Mammary epithelial cell (primary cell): ENCODE measurements around a stretch of chr1.

DNA sequence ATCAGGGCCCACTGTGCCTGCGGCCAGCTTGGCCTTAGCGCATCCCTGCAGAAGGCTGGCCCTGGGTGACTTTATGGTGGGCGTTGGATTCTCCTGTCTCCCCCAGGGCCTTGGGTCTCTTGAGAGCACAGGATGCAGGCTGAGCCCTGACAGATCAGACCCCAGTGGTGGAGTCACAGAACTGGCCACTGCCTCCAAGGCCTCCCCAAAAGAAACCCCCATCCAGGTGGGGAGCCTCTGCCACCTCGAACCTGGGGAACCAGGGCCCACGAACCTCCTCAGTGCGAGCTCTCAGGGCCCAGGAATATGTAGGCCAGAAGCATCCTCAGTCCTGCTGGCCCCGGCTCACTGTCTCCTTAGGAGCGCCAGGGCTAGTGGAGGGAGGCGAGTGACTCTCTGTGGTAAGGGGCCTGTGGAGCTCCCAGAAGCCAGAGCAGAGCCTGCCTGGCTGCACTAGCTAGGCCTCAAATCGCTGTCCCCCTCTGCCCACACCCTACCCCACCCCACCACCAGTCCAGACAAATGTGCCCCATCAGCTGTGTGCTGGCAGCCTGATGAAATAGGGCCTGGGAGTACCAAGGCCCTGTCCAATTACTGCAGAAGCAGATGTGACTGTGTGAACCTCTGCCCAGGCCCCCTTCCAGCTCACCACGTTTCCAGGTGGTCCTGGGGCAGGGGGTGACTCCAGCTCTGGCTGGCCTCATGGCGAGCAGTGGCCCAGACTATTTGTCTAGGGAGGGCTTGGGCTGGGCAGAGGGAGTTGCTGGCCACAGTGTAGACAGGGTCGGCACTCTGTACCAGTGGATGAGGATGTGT, 103.5 kb upstream of the ACTL8 start:
- CAGE, long polyA plus RNA, result no peak
- RRBS, result no CpG with 5 or more reads among the region's 13 CpGs

- CAGE, long polyA plus RNA, result no peak
- RRBS, result no CpG with 5 or more reads among the region's 5 CpGs
Observed at GRCh38 chr1:17654326-17655074, 100.6 kb upstream of the ACTL8 start.

GRCh38 chr1:17708552-17708776, 46.7 kb upstream of the ACTL8 start:
- CAGE, long polyA plus RNA, result no peak

GRCh38 chr1:17875703-17876418, 120.7 kb downstream of the ACTL8 start:
- CAGE, long polyA plus RNA, result no peak
- RRBS, result 17% methylated on average over 1 of the region's 6 CpGs

DNA sequence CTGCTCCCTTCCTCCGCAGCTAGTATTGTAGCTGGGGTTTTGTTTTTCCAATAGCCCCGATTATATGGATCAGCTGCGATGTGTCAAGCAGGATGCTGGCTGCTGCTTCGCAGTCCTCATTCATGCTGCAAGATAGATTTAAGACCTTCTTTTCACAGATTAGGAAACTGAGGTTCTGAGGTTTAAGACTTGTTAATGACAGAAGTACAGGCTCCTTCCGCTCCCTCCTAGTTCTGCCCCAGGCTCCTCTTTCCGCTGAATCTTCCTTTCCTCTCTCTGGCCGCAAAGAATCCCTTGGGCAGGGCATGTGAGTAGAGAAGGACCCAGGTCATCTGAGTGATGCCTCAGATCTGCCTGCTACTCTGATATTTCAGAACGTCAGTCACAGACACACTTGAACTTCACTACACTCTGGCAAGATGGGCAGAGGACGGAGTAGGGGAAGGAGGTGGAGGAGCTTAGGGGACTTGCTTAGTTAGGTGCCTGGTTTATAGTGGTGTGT, 4.0 kb downstream of the IGSF21 start:
- CAGE, long polyA plus RNA, result no peak
- RRBS, result no CpG with 5 or more reads among the region's 9 CpGs

DNA sequence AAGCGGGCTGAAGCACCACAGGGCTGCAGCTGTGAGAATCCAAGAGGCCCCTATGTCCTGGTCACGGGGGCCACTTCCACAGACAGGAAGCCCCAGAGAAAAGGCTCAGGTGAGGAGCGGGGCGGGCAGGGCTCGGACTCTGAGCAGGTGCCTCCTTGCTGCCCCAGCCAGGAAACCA, 399 bp downstream of the KLHDC7A start:
- CAGE, long polyA plus RNA, result no peak
- RRBS, result no CpG with 5 or more reads among the region's 5 CpGs

- CAGE, long polyA plus RNA, result no peak
- RRBS, result no CpG with 5 or more reads among the region's 21 CpGs
Observed at GRCh38 chr1:18907819-18908688, 5.7 kb upstream of the ALDH4A1 start.

DNA sequence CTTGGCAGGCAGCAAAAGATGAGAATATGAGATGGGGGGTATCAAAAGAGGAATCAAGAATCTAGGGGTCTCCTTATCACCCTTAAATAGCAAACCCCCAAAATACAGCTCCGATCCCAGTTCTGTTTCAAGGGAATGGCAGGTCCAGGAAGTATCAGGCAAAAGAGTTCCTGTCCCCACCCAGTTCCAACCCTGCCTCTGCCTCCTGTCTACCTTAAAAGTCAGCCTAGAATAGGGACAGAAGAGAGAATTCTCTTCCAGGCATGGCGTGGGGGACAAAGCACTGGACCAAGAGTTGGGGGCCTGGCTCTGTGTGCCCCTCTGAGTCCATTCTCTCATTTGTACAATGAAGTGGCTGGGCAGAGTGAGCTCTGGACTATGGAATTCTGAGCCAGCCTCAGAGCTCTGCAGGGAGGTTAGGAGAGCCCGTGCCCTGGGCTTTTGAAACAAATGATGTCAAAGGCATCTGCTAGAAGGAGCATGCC, 12.5 kb upstream of the ALDH4A1 start:
- CAGE, long polyA plus RNA, result no peak
- RRBS, result no CpG with 5 or more reads among the region's 3 CpGs

DNA sequence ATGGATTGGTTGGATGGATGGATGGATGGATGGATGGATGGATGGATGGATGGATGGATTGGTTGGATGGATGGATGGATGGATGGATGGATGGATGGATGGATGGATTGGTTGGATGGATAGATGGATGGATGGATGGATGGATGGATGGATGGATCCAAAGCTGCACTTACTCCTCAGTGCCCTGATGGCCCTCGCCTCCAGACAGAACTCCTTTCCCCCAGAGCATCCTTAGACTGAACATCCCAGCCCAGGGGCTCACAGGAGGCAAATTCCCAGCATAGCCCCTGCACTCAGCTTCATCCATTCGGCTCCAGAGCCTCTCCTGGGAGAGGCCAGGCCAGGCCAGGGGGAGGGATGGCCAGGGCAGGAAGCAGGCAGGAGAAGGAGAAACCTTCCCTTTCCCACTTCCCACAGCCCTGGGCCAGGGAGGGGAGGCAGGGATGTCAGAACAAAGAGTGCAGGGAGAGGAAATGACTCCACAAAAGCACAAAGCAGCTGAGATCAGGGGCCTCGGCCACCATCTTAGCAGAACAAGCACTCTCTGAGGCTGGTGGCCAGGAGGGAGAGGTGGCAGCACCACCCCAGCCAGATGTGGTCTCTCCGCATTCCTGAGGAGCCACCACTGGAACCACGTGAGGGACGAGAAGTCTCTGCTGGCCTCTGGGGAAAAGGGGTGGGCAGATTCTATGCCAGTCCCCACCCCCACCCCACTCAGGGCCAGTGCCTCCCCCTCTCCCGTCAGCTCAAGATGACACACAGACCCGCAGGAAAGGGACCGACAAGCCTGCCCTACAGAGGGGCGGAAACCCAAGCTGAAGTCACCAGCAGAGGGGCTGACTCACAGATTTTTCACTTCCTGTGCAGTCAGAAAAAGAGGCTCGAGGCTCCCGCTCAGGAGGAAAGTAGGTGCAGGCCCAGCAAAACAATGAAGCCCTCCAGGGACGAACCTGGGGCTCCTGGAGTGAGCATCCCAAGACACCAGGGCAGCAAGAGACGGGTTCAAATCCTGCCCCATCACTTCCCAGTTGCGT, 24.0 kb upstream of the ALDH4A1 start:
- CAGE, long polyA plus RNA, result no peak
- RRBS, result no CpG with 5 or more reads among the region's 15 CpGs

- CAGE, long polyA plus RNA, result no peak
- RRBS, result no CpG with 5 or more reads among the region's 7 CpGs
Observed at GRCh38 chr1:18955095-18955416, 1.4 kb downstream of the IFFO2 start.

DNA sequence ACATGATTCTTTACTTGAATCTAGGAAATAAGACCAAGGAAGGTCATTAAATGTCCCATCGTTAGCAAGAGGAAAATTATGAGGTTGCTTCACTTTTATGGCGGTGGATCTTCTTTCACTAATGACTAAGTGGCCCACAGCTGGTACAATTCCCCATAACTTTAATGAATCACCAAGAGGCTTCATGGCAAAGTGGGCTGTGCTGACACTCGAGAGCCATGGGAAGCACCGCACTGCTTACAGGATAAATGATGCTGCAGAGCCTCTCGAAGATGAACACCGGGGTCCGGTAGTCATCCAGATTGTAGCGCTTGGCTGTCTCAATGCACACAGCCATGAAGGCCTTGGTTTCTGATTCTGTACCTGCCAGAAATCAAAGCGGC, 108.8 kb downstream of the UBR4 start:
- CAGE, long polyA plus RNA, result no peak
- RRBS, result no CpG with 5 or more reads among the region's 9 CpGs

GRCh38 chr1:19161525-19162042, 48.5 kb downstream of the UBR4 start:
- CAGE, long polyA plus RNA, result no peak
- RRBS, result no CpG with 5 or more reads among the region's 9 CpGs

- CAGE, long polyA plus RNA, result no peak
- RRBS, result no CpG with 5 or more reads among the region's 12 CpGs
Observed at GRCh38 chr1:19172749-19173467, 37.2 kb downstream of the UBR4 start.

GRCh38 chr1:19232006-19232478, 19.3 kb downstream of the EMC1 start:
- CAGE, long polyA plus RNA, result no peak
- RRBS, result no CpG with 5 or more reads among the region's 8 CpGs

DNA sequence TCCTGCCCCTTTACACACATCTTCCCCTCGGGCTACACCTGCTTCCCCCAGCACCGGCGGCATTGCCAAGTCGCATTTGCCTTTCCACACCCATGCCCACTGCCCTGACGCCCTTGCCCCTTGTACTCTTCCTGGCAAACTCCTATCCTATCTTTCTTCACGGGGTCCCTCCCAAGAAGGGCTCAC, 15.7 kb downstream of the AKR7A3 start:
- CAGE, long polyA plus RNA, result no peak
- RRBS, result no CpG with 5 or more reads among the region's 6 CpGs

DNA sequence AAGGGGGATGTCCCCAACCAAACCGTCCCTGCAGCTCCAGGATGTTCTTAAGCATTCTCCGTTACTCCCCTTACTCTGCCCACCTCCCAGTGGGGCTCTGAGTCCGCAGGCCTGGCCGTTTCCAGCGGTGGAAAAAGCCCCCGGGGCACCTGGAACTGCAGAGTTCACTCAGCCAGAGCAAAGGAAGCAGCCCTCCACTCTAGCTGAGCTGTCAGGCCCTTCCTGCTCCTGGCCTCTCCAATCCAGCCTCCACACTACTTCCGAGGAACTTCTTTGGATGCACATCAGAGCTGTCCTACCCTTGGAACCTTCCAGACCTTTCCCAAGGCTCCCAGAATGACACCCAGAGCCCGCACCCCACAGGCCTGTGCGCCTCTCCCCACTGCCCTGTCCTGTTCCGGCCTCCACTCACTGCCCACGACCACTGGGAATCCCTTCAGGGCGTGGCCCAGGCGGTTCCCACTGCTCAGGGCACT, 57.7 kb downstream of the SLC66A1 start:
- CAGE, long polyA plus RNA, result no peak
- RRBS, result no CpG with 5 or more reads among the region's 13 CpGs

GRCh38 chr1:19453436-19454287, 31.7 kb downstream of the CAPZB start:
- CAGE, long polyA plus RNA, result no peak
- RRBS, result no CpG with 5 or more reads among the region's 12 CpGs

DNA sequence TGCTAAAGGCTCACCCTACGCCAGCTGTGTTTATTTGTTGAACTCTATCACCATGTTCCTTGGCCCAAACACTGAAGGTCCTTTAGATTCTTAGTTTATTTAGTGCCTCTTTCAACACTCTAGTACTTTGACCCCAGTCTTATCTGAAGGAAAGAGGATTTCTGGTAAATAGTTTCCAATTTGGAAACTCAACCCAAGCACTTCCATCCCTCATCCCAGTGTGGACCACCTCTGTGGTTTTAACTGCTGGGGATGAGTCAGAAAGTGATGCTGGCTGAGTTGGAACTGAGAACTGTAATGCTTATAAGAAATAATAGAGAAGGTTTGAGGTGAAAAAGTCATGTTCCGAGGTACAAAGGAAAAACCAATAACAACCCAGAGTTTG, 19.6 kb upstream of the CAPZB start:
- CAGE, long polyA plus RNA, result no peak
- RRBS, result no CpG with 5 or more reads among the region's 2 CpGs

DNA sequence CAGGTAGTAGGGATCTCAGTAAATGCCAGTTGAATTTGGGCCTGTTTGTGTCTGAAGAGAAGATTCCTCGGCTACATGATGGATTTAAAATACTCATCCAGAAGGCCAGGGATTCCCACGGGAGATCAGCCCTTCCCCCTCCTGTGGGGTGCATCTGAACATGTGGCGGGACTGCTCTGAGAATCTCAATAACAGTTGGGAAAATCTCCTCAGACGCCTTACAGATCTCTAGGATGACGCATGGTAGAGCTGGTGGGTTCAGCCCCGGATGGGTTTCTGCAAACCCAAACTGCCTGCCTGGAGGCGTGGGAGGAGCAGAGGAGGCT, 62.1 kb downstream of the HTR6 start:
- CAGE, long polyA plus RNA, result no peak
- RRBS, result no CpG with 5 or more reads among the region's 7 CpGs

DNA sequence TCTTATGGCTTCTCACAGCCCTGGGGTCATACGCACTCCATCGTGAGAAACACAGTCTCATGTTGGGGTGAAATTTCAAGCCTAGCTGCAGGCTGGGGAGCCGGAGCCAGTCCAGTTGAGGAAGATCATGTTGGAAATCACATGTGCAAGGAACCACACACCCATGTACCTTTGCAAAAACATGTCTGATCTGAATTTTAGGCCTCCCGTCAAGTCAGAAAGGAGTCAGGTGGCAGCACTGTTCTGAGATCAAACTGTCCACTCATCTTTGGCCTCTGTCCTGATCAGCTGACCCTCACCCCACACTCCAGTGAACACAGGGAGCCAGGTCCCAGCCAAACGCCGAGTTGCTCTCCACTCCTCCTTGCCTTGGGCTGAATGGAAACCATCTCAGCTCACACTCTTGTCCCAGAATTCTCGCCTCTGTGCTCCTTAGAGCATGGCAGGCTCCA, 4.5 kb upstream of the RNF186 start:
- CAGE, long polyA plus RNA, result no peak
- RRBS, result no CpG with 5 or more reads among the region's 7 CpGs